Brain (tissue), 1 donor: ENCODE measurements around the gene SLFNL1.

DNA sequence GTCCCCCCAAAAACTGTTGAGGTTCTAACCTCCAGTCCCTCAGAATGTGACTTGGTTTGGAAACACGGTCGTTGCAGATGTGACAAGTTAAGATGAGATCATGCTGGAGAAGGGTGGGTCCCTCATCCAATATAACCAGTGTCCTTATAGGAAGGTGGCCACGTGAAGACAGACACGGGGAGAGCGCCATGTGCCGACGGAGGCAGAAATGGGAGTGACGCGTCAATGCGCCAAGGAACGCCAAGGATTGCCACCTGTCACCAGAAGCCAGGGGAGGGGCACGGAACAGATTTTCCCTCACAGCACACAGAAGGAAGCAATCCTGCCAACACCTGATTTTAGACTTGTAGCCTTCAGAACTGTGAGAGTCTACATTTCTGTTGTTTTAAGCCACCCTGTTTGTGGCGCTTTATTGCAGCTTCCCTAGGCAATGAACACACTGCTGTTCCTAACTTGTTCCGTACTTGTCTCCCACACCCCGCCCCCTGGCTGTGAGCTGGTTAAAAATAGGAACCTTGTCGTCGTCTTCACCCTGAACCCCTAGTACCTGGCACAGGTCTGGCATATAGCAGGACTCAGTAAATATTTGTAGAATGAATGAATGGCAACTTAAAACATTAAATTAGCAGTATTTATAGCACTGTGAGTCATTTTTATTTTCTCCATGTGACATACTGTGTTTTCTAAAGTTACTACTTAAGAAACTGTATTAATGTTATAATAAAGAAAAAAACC is 14.2 kb downstream of the RIMS3 start:
- RRBS = no CpG with 5 or more reads among the region's 17 CpGs

GRCh38 chr1:40782464-40783003 is 1.1 kb upstream of the KCNQ4 start:
- RRBS = no CpG with 5 or more reads among the region's 19 CpGs

DNA sequence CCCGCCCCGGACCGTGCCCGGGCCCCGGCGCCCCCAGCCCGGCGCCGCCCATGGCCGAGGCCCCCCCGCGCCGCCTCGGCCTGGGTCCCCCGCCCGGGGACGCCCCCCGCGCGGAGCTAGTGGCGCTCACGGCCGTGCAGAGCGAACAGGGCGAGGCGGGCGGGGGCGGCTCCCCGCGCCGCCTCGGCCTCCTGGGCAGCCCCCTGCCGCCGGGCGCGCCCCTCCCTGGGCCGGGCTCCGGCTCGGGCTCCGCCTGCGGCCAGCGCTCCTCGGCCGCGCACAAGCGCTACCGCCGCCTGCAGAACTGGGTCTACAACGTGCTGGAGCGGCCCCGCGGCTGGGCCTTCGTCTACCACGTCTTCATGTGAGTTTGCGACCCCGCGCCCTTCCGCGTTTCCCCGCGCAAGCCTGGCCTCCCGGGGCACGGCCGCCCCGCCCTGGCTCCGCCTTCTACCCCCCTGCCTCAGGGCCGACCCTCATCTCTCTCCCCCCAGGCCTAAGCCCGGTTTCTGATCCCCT is 516 bp downstream of the KCNQ4 start:
- RRBS = 10% methylated on average over 19 of the region's 68 CpGs

GRCh38 chr1:40806507-40807186 is 23.1 kb downstream of the KCNQ4 start:
- RRBS = no CpG with 5 or more reads among the region's 11 CpGs

GRCh38 chr1:40877405-40878272 is 15.5 kb upstream of the CITED4 start:
- RRBS = no CpG with 5 or more reads among the region's 7 CpGs

GRCh38 chr1:40898351-40898984 is 36.3 kb upstream of the CITED4 start:
- RRBS = no CpG with 5 or more reads among the region's 5 CpGs

- RRBS = no CpG with 5 or more reads among the region's 8 CpGs
Observed at GRCh38 chr1:40944871-40945644, 34.4 kb upstream of the CTPS1 start.

- RRBS = no CpG with 5 or more reads among the region's 7 CpGs
Observed at GRCh38 chr1:40988130-40988946, 8.8 kb downstream of the CTPS1 start.

GRCh38 chr1:41021025-41022023 is at the start of gene SLFNL1:
Gene SLFNL1, minus strand, starts transcription at chr1:41021725.
- RRBS = no CpG with 5 or more reads among the region's 14 CpGs

DNA sequence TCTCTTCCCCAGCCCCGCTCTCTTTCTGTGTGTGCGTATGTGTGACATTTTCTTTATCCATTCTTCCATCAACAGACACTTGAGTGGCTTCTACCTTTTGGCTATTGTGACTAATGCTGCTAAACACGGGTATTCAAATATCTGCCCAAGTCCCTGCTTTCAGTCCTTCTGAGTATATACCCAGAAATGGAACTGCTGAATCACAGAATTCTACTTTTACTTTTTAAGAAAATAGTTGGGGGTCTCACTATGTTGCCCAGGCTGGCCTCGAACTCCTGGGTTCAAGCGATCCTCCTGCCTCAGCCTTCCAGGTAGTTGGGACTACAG is 108.0 kb upstream of the SLFNL1 start:
- RRBS = no CpG with 5 or more reads among the region's 5 CpGs

GRCh38 chr1:41168527-41169319 is 73.4 kb downstream of the SCMH1 start:
- RRBS = no CpG with 5 or more reads among the region's 6 CpGs

DNA sequence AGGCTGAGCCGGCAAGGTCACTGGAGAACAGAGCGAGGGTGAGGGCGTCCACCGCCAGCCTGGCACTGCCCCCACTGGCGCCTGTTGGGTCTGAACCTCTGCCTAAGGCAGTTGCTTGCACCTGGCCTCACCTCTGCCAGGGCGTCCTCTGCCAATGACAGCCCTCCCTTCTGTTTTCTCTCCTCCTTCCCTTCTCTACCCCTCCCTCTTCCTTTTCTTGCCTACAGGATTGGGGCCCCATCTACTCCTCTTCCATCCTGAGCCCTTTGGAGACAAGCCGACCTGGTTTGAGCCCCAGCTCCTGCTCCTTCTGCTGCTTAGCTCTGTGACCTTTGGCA is 65.1 kb downstream of the EDN2 start:
- RRBS = no CpG with 5 or more reads among the region's 7 CpGs

DNA sequence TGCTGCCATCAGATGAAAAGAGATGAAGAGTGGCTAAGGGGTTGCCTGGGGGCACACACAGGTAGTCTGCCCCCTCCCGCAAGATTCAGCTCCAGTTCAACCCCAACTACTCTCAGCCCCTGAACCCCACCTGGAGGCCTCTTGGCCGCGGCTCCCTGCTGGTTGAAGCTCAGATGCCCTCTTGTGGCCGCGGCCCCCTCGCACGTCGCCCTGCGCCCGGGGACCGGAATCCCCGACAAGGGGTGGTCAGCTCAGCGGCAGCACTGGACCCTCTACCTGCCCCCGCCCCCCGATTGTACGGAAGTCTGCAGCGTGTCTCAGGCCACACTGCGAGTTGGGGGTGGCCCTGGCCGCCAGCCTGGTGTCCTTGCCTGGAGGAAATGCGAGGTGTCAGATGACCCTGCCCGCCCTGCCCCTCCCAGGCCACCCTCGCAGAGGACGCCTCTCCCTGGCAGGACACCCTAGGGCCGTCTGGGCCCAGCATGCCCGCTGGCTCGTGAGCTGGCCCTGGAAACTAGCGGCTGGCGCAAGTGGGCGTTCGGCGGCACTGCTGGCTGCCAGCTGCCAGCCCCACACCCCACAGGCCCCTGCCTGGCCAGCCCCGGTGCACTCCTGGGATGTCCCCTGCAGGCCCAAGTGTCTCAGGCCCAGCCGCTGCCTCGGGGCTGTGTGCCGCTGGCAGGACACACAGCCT is 60.9 kb downstream of the EDN2 start:
- RRBS = no CpG with 5 or more reads among the region's 35 CpGs

DNA sequence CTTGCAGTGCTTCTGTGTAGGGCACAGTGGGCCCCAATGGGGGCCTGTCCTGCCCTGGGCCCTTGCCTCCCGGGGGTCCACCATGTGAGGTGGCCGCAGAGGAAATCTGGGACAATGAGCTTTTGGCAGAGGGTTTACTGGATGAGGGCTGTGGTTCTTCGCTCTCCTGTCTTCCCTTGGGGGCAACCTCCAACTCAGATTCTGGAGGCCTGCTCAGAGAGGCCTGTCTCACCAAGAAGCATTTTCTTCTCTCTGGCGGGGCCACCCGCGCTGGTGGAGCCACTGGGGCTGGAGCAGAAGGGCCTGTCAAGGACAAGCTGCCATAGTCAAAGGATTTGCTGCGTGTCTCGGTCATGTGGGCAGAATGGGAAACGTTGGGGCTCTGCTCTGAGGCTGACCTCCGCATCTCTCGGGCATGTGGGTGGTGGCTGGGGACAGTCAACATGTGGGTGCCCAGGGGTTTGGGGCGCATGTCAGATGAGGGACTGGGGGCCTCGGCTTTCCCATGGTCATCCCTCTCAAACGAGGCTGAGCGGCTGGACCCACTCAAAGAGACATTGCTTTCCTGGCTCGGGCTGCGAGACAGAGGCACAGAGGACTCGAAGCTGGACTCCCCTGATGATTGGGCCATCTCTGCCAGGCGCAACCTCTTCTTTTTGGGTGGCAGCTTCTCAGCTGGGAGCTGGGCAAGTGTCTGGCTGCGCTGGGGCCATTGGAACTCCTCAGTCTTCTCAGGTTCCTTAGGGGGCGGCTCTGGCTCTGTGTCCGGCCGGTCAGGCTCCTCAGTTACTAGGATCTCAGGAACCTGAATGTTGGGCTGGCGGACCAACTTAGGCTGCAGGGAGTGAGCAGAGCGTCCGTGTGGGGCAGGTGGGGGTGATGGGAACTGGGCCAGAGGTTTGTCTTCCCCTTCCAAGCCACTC is 97.2 kb upstream of the EDN2 start:
- RRBS = no CpG with 5 or more reads among the region's 26 CpGs

GRCh38 chr1:41623255-41623631 is 138.8 kb upstream of the EDN2 start:
- RRBS = no CpG with 5 or more reads among the region's 2 CpGs

DNA sequence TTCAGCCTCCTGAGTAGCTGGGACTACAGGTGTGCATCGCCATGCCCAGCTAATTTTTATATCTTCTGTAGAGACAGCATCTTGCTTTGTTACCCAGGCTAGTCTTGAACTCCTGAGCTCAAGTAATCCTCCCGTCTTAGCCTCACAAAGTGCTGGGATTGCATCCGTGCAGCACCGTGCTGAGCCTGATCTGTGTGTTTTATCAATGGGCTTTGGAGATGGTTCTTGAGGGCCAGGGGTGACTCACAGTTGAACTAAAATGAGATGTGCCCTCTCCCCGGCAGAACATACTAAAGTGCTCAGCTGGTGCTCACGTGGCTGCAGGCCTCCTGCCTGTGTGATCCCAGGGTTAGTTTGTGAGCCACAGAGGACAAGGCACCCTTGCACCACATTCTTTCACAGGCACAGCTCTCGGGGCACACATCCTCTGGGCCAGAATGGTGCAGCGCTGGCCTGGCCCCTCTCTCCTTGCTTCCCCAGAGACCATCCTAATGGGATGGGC is 196.8 kb upstream of the EDN2 start:
- RRBS = no CpG with 5 or more reads among the region's 8 CpGs

DNA sequence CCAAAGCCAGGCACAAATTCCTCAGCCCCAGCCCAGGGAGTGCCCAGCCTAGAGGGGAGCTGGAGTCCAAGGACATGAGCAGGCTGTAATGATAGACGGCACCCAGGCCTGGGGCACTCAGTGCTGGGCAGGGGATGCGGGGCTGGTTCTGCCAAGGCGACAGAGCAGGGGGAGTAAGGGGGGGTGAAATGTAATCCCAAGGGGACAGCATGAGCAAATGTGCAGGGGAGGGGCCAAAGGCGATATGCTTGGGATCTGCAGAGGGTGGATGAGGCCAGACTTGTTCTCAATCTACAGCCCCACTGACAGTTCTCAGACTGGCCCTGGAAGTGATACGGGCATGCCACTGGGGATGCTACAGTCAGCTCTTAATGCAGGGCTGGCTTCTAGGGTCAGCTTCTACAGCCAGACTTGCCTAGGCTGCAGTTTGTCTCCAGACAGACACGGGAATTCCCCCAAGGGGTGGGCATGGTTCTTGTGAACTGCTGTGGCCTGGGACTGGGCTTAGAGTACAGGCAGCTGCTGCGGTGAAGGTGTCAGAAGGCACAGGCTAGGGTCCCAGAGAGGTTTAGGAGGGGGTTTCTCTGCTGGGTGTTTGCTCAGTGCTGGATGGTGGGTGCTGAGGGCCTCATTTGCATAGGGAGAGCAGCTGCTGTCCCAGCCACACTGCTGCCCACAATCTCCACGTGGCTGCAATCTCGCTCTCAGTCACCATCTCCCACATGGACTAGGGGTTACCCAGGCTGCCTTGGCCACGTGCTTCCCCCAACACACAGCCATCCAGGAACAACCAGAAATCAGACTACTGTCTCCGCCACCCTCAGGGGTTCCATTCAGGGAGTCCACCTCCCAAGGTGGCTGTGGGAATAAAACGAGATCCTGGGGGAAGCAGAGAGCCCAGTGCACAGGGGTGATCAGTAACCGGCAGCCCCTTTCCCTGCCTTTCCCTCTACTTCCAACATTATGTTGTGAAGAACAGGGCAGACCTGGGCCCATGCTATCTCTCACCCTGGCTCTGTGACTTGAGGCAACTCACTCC is 190.1 kb downstream of the HIVEP3 start:
- RRBS = no CpG with 5 or more reads among the region's 13 CpGs

GRCh38 chr1:41804046-41804629 is 114.6 kb downstream of the HIVEP3 start:
- RRBS = no CpG with 5 or more reads among the region's 6 CpGs

GRCh38 chr1:42298681-42299801 is 36.0 kb downstream of the FOXJ3 start:
- RRBS = no CpG with 5 or more reads among the region's 8 CpGs

DNA sequence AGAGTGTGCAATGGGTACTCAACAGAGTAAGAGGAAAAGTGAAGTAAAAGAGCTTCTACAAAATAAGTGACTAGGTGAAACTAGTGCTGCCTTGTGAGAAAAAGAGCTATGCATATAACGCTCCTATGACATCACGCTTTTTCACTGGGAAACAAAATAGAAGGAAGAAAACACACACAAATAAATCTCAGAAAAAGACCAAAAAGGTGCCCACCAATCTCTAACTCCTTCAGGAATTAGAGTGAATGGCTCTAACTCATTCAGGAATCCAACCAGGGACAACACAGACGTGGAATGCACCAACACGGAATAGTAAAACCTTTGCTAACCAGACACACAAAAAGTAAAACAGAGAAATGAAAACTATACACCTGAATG is 1.3 kb downstream of the FOXJ3 start:
- RRBS = no CpG with 5 or more reads among the region's 4 CpGs